K562 (cell line): ENCODE results near the genes KRTAP13-1 and KRTAP6-2.

DNA sequence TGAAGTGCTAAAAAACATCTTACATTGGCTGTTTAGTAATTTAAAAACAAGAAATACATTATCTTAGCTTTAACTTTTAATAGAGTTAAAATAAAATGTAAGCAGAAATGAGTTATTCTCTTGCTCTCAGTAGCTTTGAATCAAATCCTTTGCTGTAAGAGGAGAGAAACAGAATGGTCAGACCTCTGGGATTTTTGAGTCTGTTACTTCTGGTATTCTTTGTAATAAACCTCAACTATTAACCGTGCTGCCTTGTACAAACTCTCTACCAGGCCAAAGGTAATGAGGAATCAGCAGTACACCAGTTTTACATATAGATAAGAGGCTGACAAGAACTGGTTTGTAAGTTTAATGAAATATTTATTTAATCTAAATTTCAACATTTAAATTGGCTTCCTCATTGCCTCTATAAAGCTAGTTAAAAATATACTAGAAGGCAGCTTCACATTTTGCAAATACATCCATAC is 172.7 kb downstream of the GABPA start:
- RAMPAGE, long total RNA, result no peak
- RRBS, result no CpG with 5 or more reads among the region's 1 CpG
PRO-cap:
- standard, result no peak
- CoPRO, capped RNA only, 2 experiments, result no peak in any of the 2 experiments
- CoPRO, capped and uncapped RNA, 2 experiments, result no peak in any of the 2 experiments
- CoPRO, uncapped RNA only, 2 experiments, result no peak in any of the 2 experiments
CAGE:
- cytosol, long polyA plus RNA, result no peak
- long polyA plus RNA, result no peak
- nucleolus, long total RNA, result no peak
- nucleus, long polyA plus RNA, result no peak

- RAMPAGE, long total RNA, result no peak
- RRBS, result no CpG with 5 or more reads among the region's 2 CpGs
PRO-cap:
- standard, result no peak
- CoPRO, capped RNA only, 2 experiments, result no peak in any of the 2 experiments
- CoPRO, capped and uncapped RNA, 2 experiments, result no peak in any of the 2 experiments
- CoPRO, uncapped RNA only, 2 experiments, result no peak in any of the 2 experiments
CAGE:
- cytosol, long polyA plus RNA, result no peak
- long polyA plus RNA, result no peak
- nucleolus, long total RNA, result no peak
- nucleus, long polyA plus RNA, result no peak
These were observed 195.5 kb downstream of the APP start for GRCh38 chr21:25975132-25975433.

- RAMPAGE, long total RNA, result no peak
- RRBS, result no CpG with 5 or more reads among the region's 1 CpG
PRO-cap:
- standard, result no peak
- CoPRO, capped RNA only, 2 experiments, result no peak in any of the 2 experiments
- CoPRO, capped and uncapped RNA, 2 experiments, result no peak in any of the 2 experiments
- CoPRO, uncapped RNA only, 2 experiments, result no peak in any of the 2 experiments
CAGE:
- cytosol, long polyA plus RNA, result no peak
- long polyA plus RNA, result no peak
- nucleolus, long total RNA, result no peak
- nucleus, long polyA plus RNA, result no peak
These were observed 38.2 kb downstream of the ADAMTS5 start for GRCh38 chr21:26928680-26929081.

- RAMPAGE, long total RNA, result no peak
- RRBS, result no CpG with 5 or more reads among the region's 16 CpGs
PRO-cap:
- standard, result no peak
- CoPRO, capped RNA only, 2 experiments, result no peak in any of the 2 experiments
- CoPRO, capped and uncapped RNA, 2 experiments, result no peak in any of the 2 experiments
- CoPRO, uncapped RNA only, 2 experiments, result no peak in any of the 2 experiments
CAGE:
- cytosol, long polyA plus RNA, result no peak
- long polyA plus RNA, result no peak
- nucleolus, long total RNA, result no peak
- nucleus, long polyA plus RNA, result no peak
These were observed 2.5 kb downstream of the ADAMTS5 start for GRCh38 chr21:26964174-26964942.

GRCh38 chr21:27024377-27024807 is 57.5 kb upstream of the ADAMTS5 start:
- RAMPAGE, long total RNA, result no peak
- RRBS, result no CpG with 5 or more reads among the region's 1 CpG
PRO-cap:
- standard, result no peak
- CoPRO, capped RNA only, 2 experiments, result no peak in any of the 2 experiments
- CoPRO, capped and uncapped RNA, 2 experiments, result no peak in any of the 2 experiments
- CoPRO, uncapped RNA only, 2 experiments, result no peak in any of the 2 experiments
CAGE:
- cytosol, long polyA plus RNA, result no peak
- long polyA plus RNA, result no peak
- nucleolus, long total RNA, result no peak
- nucleus, long polyA plus RNA, result no peak

- RAMPAGE, long total RNA, result no peak
- RRBS, result no CpG with 5 or more reads among the region's 5 CpGs
PRO-cap:
- standard, result no peak
- CoPRO, capped RNA only, 2 experiments, result no peak in any of the 2 experiments
- CoPRO, capped and uncapped RNA, 2 experiments, result no peak in any of the 2 experiments
- CoPRO, uncapped RNA only, 2 experiments, result no peak in any of the 2 experiments
CAGE:
- cytosol, long polyA plus RNA, result no peak
- long polyA plus RNA, result no peak
- nucleolus, long total RNA, result no peak
- nucleus, long polyA plus RNA, result no peak
These were observed 138.2 kb upstream of the ADAMTS5 start for GRCh38 chr21:27104961-27105616.

DNA sequence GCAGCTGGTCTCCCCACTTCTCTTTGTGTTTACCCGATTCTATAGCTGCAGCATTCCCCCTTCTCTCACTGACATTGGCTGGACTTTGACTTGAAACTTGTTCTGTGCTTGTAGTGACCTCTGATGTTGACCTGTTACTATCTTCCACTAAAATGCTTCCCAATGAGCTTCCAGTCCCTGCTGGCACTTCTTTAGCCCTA is 545.8 kb downstream of the N6AMT1 start:
- RAMPAGE, long total RNA, result no peak
- RRBS, result no CpG with 5 or more reads among the region's 1 CpG
PRO-cap:
- standard, result no peak
- CoPRO, capped RNA only, 2 experiments, result no peak in any of the 2 experiments
- CoPRO, capped and uncapped RNA, 2 experiments, result no peak in any of the 2 experiments
- CoPRO, uncapped RNA only, 2 experiments, result no peak in any of the 2 experiments
CAGE:
- cytosol, long polyA plus RNA, result no peak
- long polyA plus RNA, result no peak
- nucleolus, long total RNA, result no peak
- nucleus, long polyA plus RNA, result no peak

- RAMPAGE, long total RNA, result no peak
- RRBS, result no CpG with 5 or more reads among the region's 7 CpGs
PRO-cap:
- standard, result no peak
- CoPRO, capped RNA only, 2 experiments, result no peak in any of the 2 experiments
- CoPRO, capped and uncapped RNA, 2 experiments, result no peak in any of the 2 experiments
- CoPRO, uncapped RNA only, 2 experiments, result no peak in any of the 2 experiments
CAGE:
- cytosol, long polyA plus RNA, result no peak
- long polyA plus RNA, result no peak
- nucleolus, long total RNA, result no peak
- nucleus, long polyA plus RNA, result no peak
These were observed 8.0 kb downstream of the LTN1 start for GRCh38 chr21:28984534-28985154.

DNA sequence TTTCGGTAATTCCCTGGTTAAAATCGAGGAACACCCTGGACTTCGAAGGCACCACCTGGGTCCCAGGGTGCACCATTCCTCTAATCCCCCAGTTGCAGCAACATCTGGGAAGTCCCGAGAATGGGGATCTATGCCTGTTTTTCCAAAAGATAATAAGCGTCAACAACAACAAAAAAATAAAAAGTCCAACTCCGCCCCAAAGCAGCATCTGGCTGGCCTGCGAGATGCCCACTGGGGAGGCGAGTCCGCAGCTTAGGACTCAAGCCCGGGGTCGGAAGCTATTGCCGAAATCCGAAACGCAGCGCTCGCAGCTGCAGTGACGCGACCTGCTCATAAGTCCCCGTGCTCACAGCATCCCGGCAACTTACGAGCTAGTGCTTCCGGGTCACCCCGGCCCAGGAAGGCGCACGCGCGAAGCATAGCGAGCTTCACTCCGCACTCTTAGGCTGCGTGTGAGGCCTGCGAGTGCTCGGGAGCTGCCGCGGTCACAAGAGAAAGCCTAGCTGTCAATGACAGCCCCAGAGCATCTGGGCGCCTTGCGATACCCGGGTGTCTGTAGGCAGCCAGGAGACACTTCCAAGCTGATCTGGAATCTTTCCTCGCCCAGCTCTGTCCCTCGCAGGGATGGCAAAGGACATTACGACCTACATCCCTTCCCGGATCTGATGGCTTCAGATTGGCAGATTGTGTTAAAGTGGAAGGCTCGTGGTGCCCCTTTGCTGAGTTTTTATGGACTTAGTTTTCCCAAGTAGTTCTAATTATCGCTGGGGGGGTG is 9.9 kb upstream of the LTN1 start:
- RAMPAGE, long total RNA, result no peak
- RRBS, result 2% methylated on average over 7 of the region's 43 CpGs
PRO-cap:
- standard, result bidirectional peak, plus-strand start at position 431 of the sequence, minus-strand start at position 283 of the sequence
- CoPRO, capped RNA only, 2 experiments, result peak in 2 of 2 experiments; most common plus-strand start position 431 of the sequence (in 2); most common minus-strand start position 283 of the sequence (in 2)
- CoPRO, capped and uncapped RNA, 2 experiments, result peak in 2 of 2 experiments; most common plus-strand start position 431 of the sequence (in 2); most common minus-strand start position 283 of the sequence (in 2)
- CoPRO, uncapped RNA only, 2 experiments, result peak in 2 of 2 experiments; most common plus-strand start position 421 of the sequence (in 1); most common minus-strand start position 233 of the sequence (in 2)
CAGE:
- cytosol, long polyA plus RNA, result start-site peak on the minus strand centred at position 344 of the sequence, 29 bp wide, 14 and 12 reads in 2 replicates
- long polyA plus RNA, result no peak
- nucleolus, long total RNA, result no peak
- nucleus, long polyA plus RNA, result no peak

- RAMPAGE, long total RNA, result no peak
- RRBS, result 95% methylated on average over 8 of the region's 55 CpGs
PRO-cap:
- standard, result no peak
- CoPRO, capped RNA only, 2 experiments, result no peak in any of the 2 experiments
- CoPRO, capped and uncapped RNA, 2 experiments, result no peak in any of the 2 experiments
- CoPRO, uncapped RNA only, 2 experiments, result no peak in any of the 2 experiments
CAGE:
- cytosol, long polyA plus RNA, result no peak
- long polyA plus RNA, result no peak
- nucleolus, long total RNA, result no peak
- nucleus, long polyA plus RNA, result no peak
These were observed 3.9 kb upstream of the CCT8 start for GRCh38 chr21:29076867-29078132.

- RAMPAGE, long total RNA, result no peak
- RRBS, result no CpG with 5 or more reads among the region's 9 CpGs
PRO-cap:
- standard, result no peak
- CoPRO, capped RNA only, 2 experiments, result no peak in any of the 2 experiments
- CoPRO, capped and uncapped RNA, 2 experiments, result no peak in any of the 2 experiments
- CoPRO, uncapped RNA only, 2 experiments, result no peak in any of the 2 experiments
CAGE:
- cytosol, long polyA plus RNA, result no peak
- long polyA plus RNA, result no peak
- nucleolus, long total RNA, result no peak
- nucleus, long polyA plus RNA, result no peak
These were observed 44.2 kb downstream of the MAP3K7CL start for GRCh38 chr21:29174558-29175072.

GRCh38 chr21:29296381-29296770 is 2.3 kb upstream of the BACH1 start:
- RAMPAGE, long total RNA, result no peak
- RRBS, result no CpG with 5 or more reads among the region's 3 CpGs
PRO-cap:
- standard, result no peak
- CoPRO, capped RNA only, 2 experiments, result no peak in any of the 2 experiments
- CoPRO, capped and uncapped RNA, 2 experiments, result no peak in any of the 2 experiments
- CoPRO, uncapped RNA only, 2 experiments, result no peak in any of the 2 experiments
CAGE:
- cytosol, long polyA plus RNA, result no peak
- long polyA plus RNA, result no peak
- nucleolus, long total RNA, result no peak
- nucleus, long polyA plus RNA, result no peak

- RAMPAGE, long total RNA, result no peak
- RRBS, result 4% methylated on average over 34 of the region's 43 CpGs
PRO-cap:
- standard, result bidirectional peak, plus-strand start at chr21:29299377, minus-strand start at chr21:29299151
- CoPRO, capped RNA only, 2 experiments, result peak in 2 of 2 experiments; most common minus-strand start chr21:29299151 (in 1)
- CoPRO, capped and uncapped RNA, 2 experiments, result peak in 1 of 2 experiments; most common minus-strand start chr21:29299257 (in 1)
- CoPRO, uncapped RNA only, 2 experiments, result no peak in any of the 2 experiments
CAGE:
- cytosol, long polyA plus RNA, result no peak
- long polyA plus RNA, result no peak
- nucleolus, long total RNA, result no peak
- nucleus, long polyA plus RNA, result no peak
These were observed 209 bp downstream of the BACH1 start for GRCh38 chr21:29298986-29299276.

DNA sequence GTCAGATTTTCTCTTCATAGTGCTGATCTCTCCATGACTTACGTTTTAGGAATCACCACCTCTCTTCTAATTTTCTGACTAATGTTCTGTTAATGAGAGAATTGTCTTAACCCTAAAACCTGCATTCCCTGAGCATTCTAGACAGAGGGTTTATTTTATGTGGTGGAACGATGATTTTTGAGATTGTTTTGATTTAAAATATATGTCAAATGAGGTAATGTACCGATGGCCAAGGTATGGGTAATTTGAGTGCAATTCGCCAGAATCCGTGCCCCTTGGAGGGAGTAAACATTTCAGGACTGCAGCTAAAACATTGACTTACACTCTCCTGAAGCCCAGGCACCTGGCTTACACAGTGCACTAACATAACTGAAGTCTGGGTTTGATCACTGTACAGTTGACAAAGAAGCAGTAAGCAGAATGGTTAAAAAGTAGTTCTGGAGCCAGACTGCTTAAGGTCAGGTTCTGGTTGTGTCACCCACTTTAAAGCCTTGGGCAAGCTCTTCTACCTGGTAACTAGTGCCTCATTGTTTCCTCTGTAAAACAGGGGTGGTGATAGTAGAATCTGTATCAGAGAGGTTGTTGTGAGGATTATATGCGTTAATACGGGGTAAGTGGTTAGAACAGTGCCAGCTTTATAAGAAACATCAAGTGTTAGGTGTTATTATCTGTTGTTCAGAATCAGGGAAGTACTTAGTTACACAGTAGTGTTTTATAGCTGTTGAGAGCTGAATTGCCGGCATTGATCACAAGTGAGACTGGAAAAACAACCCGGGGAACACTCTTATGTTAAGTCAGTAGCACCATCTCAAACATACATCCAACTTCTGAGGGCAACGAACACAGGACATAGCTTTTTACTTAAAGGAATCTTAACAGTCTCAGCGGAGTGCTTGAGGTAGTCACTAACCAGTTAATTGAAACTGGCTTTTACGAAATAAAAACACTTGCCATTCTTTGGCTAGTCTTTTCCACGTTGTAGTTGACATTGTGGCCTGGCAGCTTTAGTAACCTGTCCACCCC is 3.6 kb downstream of the BACH1 start:
- RAMPAGE, long total RNA, result no peak
- RRBS, result no CpG with 5 or more reads among the region's 13 CpGs
PRO-cap:
- standard, result no peak
- CoPRO, capped RNA only, 2 experiments, result no peak in any of the 2 experiments
- CoPRO, capped and uncapped RNA, 2 experiments, result no peak in any of the 2 experiments
- CoPRO, uncapped RNA only, 2 experiments, result no peak in any of the 2 experiments
CAGE:
- cytosol, long polyA plus RNA, result no peak
- long polyA plus RNA, result no peak
- nucleolus, long total RNA, result no peak
- nucleus, long polyA plus RNA, result no peak

DNA sequence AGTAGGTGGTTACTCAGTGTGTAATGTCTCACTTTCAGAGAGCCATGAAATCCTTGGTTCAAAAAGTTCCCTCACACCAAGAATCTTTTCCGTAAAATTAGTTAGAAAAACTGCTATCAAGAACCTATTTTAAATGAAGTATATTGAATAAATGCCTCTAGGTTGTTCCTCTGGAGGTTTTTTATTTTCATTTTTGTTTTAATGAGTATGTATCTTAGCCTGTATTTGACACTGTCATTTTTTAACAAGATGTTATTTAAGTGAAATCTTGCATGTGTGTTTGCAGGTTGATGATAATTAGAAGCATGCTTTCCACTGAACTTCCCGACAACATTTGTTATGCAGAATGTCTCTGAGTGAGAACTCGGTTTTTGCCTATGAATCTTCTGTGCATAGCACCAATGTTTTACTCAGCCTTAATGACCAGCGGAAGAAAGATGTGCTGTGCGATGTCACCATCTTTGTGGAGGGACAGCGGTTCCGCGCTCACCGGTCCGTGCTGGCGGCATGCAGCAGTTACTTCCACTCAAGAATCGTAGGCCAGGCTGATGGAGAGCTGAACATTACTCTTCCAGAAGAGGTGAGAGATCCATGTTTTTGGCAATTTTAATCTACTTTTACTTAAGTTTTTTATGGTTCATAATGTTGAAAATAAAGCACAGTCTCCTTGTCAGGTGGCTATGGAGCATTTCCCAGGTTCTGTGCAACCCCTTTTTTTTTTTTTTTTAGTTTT is 22.4 kb downstream of the BACH1 start:
- RAMPAGE, long total RNA, result no peak
- RRBS, result no CpG with 5 or more reads among the region's 12 CpGs
PRO-cap:
- standard, result no peak
- CoPRO, capped RNA only, 2 experiments, result no peak in any of the 2 experiments
- CoPRO, capped and uncapped RNA, 2 experiments, result no peak in any of the 2 experiments
- CoPRO, uncapped RNA only, 2 experiments, result peak in 1 of 2 experiments; most common plus-strand start position 300 of the sequence (in 1)
CAGE:
- cytosol, long polyA plus RNA, result no peak
- long polyA plus RNA, result no peak
- nucleolus, long total RNA, result no peak
- nucleus, long polyA plus RNA, result no peak

- RAMPAGE, long total RNA, result no peak
- RRBS, result no CpG with 5 or more reads among the region's 6 CpGs
PRO-cap:
- standard, result no peak
- CoPRO, capped RNA only, 2 experiments, result no peak in any of the 2 experiments
- CoPRO, capped and uncapped RNA, 2 experiments, result no peak in any of the 2 experiments
- CoPRO, uncapped RNA only, 2 experiments, result no peak in any of the 2 experiments
CAGE:
- cytosol, long polyA plus RNA, result no peak
- long polyA plus RNA, result no peak
- nucleolus, long total RNA, result no peak
- nucleus, long polyA plus RNA, result no peak
These were observed 150.7 kb downstream of the BACH1 start for GRCh38 chr21:29449292-29450035.

GRCh38 chr21:29940115-29940385 is 254 bp upstream of the GRIK1 start:
- RAMPAGE, long total RNA, result no peak
- RRBS, result no CpG with 5 or more reads among the region's 9 CpGs
PRO-cap:
- standard, result no peak
- CoPRO, capped RNA only, 2 experiments, result peak in 1 of 2 experiments; most common plus-strand start chr21:29940238 (in 1)
- CoPRO, capped and uncapped RNA, 2 experiments, result no peak in any of the 2 experiments
- CoPRO, uncapped RNA only, 2 experiments, result no peak in any of the 2 experiments
CAGE:
- cytosol, long polyA plus RNA, result no peak
- long polyA plus RNA, result no peak
- nucleolus, long total RNA, result no peak
- nucleus, long polyA plus RNA, result no peak

- RAMPAGE, long total RNA, result no peak
- RRBS, result no CpG with 5 or more reads among the region's 5 CpGs
PRO-cap:
- standard, result no peak
- CoPRO, capped RNA only, 2 experiments, result no peak in any of the 2 experiments
- CoPRO, capped and uncapped RNA, 2 experiments, result no peak in any of the 2 experiments
- CoPRO, uncapped RNA only, 2 experiments, result no peak in any of the 2 experiments
CAGE:
- cytosol, long polyA plus RNA, result no peak
- long polyA plus RNA, result no peak
- nucleolus, long total RNA, result no peak
- nucleus, long polyA plus RNA, result no peak
These were observed at the start of gene KRTAP13-1 for GRCh38 chr21:30395742-30396282. Gene KRTAP13-1, plus strand, starts transcription at chr21:30396031.

GRCh38 chr21:30598781-30599268 is at the start of gene KRTAP6-2:
Gene KRTAP6-2, minus strand, starts transcription at chr21:30598902.
- RAMPAGE, long total RNA, result no peak
- RRBS, result no CpG with 5 or more reads among the region's 7 CpGs
PRO-cap:
- standard, result no peak
- CoPRO, capped RNA only, 2 experiments, result no peak in any of the 2 experiments
- CoPRO, capped and uncapped RNA, 2 experiments, result no peak in any of the 2 experiments
- CoPRO, uncapped RNA only, 2 experiments, result no peak in any of the 2 experiments
CAGE:
- cytosol, long polyA plus RNA, result no peak
- long polyA plus RNA, result no peak
- nucleolus, long total RNA, result no peak
- nucleus, long polyA plus RNA, result no peak